ENCODE results near the gene DLL1.

DNA sequence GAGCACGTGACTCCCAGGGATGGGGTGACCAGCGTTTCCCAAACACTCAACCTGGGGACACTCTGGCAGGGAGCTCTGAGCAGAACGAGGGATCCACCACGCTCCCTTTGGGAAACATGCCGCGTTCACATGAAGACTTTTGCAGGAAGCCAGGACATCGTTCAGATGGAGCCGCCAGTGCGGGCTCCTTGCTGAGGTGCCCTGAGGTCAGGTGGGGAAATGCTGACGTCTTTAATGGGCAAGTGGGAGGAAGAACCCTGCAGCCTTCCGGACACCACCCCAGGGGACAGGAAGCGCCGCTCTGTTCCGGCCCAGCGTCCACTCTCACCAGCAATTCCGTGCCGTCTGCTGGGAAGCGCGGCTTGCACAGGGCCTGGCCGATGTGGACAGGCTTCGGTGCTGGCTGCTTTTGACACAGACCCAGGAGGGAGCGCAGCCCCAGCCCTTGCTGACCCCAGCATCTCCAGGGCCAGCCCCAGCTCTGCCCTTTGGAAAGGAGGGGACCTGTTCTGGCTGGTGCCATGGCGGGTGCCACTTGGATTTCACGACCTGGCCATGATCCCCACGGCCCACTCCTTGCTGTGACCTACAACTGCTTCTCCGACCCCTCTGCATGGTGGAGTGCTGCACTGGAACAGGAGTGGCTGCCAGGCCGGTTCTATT lies 123.3 kb downstream of the DLL1 start:
- PRO-cap: bidirectional peak, plus-strand start at position 358 of the sequence, minus-strand start at position 118 of the sequence

GRCh38 chr6:170265251-170265975 lies 25.5 kb downstream of the DLL1 start:
- PRO-cap: no peak

GRCh38 chr6:170290246-170291136 lies at the start of gene DLL1:
Gene DLL1, minus strand, starts transcription at chr6:170291078.
- PRO-cap: bidirectional peak, plus-strand start at chr6:170290706, minus-strand start at chr6:170290750; bidirectional peak, plus-strand start at chr6:170290888, minus-strand start at chr6:170290928

DNA sequence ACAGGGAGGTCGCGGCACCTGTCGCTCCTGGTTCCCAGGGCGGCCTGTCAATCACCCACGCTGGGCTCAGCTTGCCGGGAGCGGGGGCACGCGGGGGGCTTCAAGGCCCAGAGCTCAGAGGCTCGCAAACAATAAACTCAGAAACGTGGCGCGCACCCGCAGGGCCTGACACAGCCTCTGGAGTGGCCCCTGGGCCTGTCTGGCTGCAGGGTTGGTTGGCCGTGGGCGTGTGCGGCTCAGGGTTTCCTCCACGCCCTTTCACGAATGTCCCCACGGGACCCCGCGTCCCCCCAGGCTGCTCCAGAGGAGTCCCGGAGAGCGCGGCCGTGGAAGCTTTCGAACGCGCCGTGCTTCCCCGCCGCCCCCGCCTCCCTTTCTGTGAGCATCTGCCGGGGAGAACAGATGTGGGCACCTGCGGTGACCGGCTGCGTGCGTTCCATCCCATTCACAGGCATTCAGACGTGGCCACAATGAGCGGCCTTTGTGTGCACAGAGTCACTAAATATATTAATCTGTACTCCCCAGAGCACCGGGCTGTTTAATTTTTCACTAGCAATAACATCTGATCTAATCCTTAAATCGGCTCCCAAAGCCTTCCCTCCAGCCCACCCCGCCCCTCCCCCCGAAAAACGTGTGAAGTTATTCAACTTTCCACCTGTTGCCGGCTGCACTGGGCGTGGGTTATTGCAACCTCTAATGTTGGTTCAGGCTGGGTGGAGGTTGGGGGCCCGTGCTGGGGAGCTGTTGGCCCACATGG lies 6.3 kb upstream of the DLL1 start:
- PRO-cap: no peak

DNA sequence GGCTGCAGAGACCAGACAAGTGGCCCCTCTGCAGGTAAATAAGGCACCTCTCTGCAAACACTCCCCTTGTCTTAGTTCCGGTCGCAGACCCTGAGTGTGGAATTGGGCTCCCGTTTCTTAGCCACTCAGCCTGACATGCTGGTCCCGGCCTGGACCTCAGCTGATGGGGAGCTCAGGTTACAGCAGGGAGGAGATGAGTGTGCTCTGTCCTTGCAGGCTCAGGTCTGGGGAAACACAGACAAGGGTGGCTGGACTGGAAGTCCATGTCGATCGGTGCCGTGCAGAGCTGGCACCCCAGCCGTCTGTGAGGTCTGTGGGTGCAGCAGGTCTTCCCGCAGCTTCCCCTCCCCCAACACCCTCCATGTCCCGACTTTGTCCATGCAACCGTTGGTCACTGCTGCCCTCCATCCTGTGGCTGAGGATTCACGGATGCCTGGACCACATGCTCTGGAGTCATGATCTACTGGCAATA lies 119.0 kb downstream of the PSMB1 start:
- PRO-cap: no peak

- PRO-cap: no peak
These were observed 90.7 kb downstream of the PSMB1 start for GRCh38 chr6:170462235-170462912.

All from right cardiac atrium (tissue), 1 donor.